Caco-2 (cell line): ENCODE measurements around the genes MTTP and TACR3.

DNA sequence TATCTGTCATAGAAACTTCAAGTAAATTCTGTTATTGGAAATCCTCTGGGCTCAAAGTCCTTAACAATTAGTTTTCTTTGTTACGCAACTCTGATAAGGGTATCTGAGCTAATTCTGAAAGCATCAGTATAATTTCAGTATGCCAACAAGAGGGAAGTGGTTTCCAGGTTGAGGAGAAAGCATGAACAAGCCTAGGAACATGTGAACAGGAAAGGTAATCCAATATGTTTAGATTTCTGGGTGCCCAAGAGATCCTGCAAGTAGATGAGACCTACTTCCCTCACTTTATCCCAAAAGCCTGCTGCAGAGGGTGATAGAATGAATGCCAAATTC, 21.9 kb downstream of the ADH7 start:
- PRO-cap: no peak
- RRBS: no CpG with 5 or more reads among the region's 1 CpG

DNA sequence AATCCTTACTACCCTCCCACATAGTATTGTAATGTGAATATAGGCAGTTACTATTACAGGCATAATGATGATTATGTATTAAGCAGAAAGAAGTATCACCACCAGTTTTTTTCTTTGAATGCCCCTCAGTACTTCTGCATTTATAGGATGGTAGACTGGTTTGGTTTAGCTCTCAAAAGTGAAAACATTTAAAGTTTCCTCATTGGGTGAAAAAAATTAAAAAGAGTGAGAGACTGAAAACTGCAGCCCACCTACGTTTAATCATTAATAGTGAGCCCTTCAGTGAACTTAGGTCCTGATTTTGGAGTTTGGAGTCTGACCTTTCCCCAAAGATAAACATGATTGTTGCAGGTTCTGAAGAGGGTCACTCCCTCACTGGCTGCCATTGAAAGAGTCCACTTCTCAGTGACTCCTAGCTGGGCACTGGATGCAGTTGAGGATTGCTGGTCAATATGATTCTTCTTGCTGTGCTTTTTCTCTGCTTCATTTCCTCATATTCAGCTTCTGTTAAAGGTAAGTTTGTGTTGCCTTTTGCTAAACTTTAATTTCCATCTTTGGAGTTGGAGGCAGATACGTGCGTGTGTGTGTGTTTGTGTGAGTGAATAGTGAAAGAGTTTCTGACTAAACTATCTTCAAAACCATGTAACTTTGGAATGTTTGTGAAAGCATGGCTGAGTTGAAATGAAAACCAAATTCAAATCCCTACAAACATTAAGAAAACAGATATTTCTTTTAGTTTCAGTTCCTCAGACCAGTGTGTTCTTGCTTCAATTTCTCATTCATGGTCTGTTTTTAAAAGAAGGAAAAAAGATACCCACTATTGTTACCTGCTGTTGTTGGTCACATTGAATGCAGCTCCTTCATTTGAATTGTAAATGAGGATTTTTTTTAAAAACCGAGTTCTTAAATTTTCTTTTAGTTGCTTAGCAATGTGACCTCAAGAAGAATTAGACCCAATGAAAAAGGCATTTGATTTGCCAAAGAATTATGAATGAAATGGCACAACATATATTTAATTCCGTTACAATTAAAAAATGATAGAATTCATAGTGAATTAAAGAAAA, at the start of gene MTTP:
Gene MTTP, plus strand, starts transcription at position 367 of the 1,064 bp plus-strand sequence.
- PRO-cap: no peak
- RRBS: no CpG with 5 or more reads among the region's 5 CpGs

DNA sequence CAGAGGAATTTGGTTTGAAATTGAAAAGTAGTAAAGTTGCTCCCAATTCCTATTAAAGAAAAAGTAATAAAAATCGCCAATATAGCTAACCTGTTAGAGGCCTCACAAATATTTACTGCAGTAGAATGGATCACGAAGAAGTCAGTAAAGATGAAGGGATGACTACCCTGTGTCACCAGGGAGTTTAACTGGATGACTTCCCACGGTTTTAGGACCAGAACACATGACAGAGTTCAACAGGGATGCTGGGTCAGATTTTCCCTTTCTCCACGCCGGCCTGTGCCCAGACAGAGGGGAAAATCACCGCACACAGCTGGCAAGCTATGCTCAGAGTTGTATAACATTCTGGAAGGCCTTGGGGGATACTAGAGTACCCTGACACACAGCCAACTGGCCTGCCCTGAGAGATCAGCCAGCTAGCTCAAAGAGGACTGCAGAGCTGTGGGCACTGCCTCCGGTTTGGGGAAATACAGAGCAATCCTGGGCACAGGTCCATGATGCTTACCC, 15.0 kb downstream of the C4orf54 start:
- PRO-cap: no peak
- RRBS: no CpG with 5 or more reads among the region's 7 CpGs

DNA sequence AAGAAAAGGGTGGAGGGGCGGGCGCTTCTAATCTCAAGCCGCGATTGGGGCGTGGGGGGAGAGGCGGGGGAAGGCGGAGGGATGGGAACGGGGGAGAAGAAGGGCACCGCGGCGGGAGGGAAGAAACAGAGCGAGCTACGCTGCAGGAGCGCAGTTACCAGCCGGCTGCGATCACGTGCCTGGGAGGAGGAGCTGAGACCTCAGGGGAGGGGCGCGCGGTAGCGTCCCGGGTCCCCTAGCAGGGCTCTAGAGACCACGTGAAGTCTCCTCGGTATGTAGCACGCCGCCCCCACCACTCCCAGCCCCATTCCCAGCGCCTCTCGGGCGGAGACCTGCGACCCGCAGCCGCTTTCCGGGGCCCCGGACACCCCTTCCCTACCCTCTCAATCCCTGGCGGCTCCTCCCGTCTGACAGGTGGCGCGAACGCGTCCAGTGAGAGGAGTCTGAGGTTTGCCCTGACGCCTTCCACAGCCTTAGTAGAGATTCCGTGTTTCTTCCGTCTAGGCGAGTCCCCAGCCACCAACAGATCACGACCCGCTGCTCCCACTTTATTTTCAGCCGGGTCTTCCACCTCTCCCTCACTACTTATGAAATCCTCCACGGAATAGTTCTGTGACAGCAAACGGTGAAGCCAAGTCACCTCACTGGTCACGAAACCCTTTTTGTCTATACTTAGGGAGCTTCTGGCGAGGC, 481 bp upstream of the H2AZ1 start:
- PRO-cap: bidirectional peak, plus-strand start at position 251 of the sequence, minus-strand start outside the sequence; bidirectional peak, plus-strand start at position 413 of the sequence, minus-strand start at position 364 of the sequence
- RRBS: 3% methylated on average over 15 of the region's 51 CpGs

GRCh38 chr4:101125329-101125689, 222.0 kb downstream of the PPP3CA start:
- PRO-cap: no peak
- RRBS: no CpG with 5 or more reads among the region's 1 CpG

DNA sequence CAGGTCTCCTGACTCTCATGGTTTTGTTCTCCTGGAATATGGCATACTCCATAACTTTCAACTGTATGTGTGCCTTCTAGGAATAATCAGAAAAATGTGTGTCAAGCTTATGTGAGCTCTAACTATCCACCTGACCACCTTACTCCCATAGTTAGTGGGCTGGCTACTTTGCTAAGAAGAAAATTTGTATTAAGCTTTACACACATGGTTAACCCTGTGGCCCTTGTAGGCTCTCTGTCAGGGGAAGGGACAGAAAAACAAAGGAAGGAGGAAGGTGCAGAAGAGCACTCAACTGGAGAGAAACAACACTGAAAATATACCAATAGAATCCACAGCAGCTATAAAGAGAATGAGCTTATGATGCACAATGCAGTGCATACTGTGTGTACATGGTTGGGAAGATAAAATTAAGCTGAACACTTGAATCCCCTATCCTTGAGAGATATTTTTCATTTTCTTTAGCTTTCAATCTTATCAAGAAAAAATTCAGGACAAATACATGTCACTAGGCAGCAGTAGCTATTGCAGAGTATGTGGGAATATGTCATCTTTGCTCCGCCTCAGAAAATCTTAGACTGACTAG, 84.6 kb downstream of the PPP3CA start:
- PRO-cap: no peak
- RRBS: no CpG with 5 or more reads among the region's 1 CpG

- PRO-cap: no peak
- RRBS: no CpG with 5 or more reads among the region's 4 CpGs
Observed at GRCh38 chr4:102541303-102541827, 40.2 kb downstream of the NFKB1 start.

DNA sequence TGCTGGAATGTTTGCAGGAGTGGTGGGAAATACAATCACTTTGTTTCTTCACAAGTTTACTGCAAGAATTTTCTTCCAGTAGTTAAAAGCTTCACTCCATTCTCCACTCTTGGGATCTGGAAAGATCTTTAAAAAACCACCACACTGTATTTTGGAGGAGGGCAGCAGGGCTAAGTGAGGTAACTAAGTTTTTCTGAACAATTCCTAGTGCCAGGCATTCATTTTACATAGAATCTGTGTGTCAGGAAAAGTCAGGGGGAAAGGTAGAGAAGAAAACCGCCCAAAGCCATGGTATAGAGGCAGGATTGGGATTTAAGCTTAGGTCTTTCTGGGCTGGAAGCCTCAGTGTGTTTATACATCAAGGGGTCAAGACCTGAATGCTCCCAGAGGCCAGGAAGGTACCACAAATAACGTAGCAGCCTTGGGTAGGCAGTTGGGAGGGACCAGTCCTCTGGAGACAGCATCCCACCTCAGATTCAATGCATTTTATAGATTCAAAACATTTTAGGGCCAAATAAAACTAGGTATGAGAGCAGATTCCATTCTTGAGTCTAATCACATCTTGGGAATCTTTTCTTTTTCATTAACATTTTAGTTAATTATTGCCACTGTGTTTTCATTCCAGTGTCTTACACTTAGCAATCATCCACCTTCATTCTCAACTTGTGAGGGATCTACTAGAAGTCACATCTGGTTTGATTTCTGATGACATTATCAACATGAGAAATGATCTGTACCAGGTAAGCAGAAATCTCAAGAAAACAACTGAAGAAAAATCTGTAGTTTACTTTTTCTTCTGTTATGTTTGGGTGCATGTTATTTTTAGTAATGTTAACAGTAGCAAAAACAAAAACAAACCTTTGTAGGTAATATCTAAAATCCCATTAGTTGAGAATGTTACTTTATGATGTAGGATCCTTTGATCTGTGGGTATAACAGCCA, 99.4 kb downstream of the NFKB1 start:
- PRO-cap: no peak
- RRBS: no CpG with 5 or more reads among the region's 2 CpGs

DNA sequence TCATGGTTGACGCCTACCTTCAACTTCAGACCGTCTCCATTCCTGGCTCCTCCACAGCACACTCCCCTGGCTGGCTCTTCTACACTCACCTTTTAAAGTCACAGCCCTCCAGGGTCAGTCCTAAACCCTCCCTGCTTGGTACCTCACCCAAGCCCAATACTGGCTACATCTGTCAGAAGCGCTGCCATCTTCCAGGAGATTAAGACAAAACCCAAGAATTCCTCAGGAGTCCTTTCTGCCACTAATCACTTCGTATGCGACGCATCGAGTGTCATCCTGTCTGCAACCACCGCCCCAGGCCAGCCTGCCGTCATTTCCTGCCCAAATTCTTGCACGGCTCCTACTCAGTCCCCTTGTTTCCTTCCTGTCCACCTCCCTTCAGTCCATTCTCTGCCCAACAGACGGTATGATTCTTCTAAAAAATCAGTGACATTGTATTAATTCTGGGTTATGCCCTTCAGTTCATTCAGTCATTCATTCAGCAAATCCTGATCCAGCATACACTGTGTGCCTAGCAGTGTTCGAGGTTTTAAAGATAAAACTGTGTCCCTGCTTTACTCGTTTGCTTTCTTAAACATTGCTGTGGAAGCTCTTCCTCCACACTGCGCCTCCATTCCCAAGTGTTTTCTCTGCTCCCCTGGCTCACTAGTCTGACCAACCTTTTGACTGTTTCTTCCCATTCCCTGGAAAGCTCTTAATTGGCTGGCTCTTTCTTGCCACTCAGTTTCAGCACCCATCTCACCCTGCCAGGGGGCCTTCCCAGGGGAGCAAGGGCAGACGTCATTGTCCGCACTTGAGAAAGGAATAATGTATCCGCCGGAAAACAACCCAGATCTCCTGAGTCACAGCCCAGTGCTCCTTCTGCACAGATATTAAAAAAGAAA, 113.8 kb downstream of the NFKB1 start:
- PRO-cap: no peak
- RRBS: no CpG with 5 or more reads among the region's 18 CpGs

- PRO-cap: no peak
- RRBS: no CpG with 5 or more reads among the region's 6 CpGs
Observed at GRCh38 chr4:102743166-102743917, 17.4 kb downstream of the MANBA start.

GRCh38 chr4:102793753-102794449, 33.1 kb upstream of the MANBA start:
- PRO-cap: no peak
- RRBS: no CpG with 5 or more reads among the region's 7 CpGs

GRCh38 chr4:102815955-102816553, 11.3 kb downstream of the UBE2D3 start:
- PRO-cap: no peak
- RRBS: no CpG with 5 or more reads among the region's 2 CpGs

DNA sequence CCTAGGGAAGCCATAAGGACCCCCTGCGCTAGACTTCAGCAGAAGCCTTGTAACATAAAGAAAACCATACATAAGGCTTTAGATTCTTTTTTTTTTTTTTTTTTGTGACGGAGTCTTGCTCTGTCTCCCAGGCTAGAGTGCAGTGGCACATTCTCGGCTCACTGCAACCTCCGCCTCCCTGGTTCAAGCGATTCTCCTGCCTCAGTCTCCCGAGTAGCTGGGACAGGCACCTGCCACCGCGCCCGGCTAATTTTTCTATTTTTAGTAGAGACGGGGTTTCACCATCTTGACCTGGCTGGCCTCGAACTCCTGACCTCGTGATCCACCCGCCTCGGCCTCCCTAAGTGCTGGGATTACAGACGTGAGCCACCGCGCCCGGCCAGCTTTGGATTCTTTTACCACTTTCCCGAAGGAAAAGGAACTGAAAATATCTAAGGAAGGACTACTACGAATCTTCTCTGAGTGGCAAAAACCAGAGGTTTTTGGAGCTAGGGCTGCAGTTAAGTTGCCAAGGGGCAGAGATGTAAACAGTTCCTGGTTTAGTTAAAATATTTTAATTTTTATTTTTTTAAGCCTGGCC, 715 bp upstream of the CISD2 start:
- PRO-cap: no peak
- RRBS: no CpG with 5 or more reads among the region's 20 CpGs

- PRO-cap: no peak
- RRBS: no CpG with 5 or more reads among the region's 7 CpGs
Observed at GRCh38 chr4:102869861-102870237, 1.1 kb downstream of the CISD2 start.

- PRO-cap: unidirectional peak, plus-strand start at chr4:103076100
- RRBS: 3% methylated on average over 15 of the region's 22 CpGs
Observed at GRCh38 chr4:103075834-103076265, 711 bp downstream of the SLC9B2 start.

DNA sequence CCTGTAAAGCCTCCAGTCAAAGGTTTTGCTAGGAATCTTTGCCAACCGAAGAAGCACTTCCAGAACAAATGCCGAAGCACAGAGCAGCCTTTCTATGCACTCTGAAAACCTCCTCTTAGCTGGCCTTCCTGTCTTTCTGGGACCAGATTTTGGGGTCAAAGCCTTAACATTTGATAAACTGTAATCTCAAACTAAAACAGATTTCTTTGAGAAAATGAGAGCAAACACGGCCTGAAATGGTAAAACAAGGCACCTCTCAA, 534 bp downstream of the BDH2 start:
- PRO-cap: no peak
- RRBS: no CpG with 5 or more reads among the region's 3 CpGs

DNA sequence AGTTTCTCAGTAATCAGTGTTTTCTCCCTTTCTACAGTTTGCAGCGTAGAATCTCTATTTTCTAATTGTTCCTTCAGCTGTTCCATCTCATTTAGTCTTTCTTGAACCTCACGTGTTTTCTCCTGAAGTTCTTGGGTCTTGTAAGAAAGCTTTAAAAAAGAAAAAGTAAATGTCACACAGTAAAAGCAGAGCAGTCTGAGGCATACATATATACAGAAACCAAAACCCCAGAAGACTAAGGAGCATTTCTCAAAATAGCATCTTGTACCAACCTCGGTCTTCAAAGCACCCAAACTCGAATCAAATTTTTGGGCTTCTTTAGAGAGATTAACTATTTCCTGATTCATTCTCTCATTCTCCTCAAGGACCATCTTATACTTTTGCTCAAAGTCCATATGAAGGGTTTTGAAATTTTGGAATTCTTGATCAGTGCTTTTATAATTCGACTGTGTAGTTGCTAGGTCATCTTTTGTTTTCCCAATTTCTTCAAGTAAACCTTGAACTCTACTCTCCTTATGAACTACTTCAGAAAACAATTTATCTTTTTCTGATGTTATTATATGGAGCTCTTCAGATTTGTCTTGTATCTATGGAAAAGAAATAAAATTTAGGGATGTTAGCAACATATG, 39.3 kb downstream of the CENPE start:
- PRO-cap: no peak
- RRBS: no CpG with 5 or more reads among the region's 5 CpGs

GRCh38 chr4:103718847-103720179, at the start of gene TACR3:
Gene TACR3, minus strand, starts transcription at chr4:103719985.
- PRO-cap: no peak
- RRBS: 81% methylated on average over 11 of the region's 64 CpGs

DNA sequence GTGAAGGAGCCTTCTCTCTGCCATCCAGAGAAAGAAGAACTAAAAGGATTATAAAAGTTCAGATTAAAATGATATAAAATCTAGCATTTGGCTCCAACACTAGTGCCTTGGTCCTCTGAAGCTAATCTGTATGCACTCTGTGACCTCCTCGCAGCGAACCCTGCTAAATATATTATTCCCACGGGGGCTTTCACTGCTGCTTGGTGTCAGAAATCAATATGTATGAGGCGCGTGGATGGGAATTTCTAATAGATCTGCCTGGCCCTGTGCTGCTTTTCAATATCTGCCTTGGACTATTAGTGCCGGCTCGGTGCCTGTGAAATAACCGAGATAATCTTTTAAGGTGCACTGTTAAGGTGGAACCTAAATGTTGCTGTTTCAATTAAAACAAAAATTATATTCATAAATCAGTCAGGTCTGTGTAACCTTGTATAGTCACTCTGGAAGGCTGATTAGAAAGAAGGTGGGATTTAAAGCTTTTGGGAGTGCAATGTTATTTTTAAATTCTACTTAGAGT, 69.6 kb downstream of the CXXC4 start:
- PRO-cap: no peak
- RRBS: no CpG with 5 or more reads among the region's 8 CpGs

DNA sequence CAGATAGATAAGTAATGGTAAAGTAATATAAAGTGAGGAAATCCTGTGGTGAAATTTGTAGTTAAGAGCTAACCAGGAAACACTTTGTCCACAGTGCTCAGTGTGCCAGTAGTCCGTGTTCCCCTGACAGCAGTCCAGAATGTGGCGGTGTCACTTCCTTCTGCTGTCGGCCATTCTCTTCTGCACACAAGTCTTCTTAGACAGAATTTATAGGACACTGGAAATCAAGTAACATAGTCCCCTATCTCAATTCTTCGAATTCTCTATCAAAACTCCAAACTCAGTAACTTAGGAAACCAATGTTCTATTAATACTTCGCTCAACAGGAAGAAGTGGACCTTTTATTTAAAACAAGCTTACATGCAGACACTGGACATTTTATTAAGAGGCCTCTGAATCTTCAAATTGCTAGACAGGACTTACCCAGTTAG, 5.8 kb upstream of the CXXC4 start:
- PRO-cap: no peak
- RRBS: no CpG with 5 or more reads among the region's 5 CpGs